ENCODE measurements around a stretch of chr2.

DNA sequence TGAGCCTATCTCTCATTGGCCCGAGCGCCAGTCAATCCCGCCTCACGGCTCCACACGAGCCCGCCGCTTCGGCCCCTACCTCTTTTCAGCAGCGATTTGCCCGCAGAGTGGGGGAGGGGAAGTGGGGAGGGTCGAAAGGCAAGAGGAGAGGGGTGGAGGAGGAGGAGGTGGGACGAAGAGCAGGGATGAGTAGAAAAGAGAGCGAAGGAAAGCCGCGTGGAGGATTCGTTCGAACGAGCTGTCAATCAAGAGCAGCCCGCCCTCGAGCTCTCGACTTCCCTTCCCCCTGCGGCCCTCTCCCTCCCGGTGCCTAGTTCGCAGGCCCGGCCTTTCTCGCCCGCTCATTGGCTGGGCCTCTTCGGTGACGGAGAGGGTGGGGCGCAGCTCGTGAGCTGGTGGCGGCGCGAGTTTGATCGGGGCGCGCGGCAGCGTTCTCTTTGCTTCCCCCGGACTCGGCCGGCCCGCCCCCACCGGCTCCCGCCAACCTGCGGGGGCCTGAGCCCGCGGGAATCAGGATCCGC is 317 bp upstream of the XPO1 start:
- RRBS = no CpG with 5 or more reads among the region's 49 CpGs

DNA sequence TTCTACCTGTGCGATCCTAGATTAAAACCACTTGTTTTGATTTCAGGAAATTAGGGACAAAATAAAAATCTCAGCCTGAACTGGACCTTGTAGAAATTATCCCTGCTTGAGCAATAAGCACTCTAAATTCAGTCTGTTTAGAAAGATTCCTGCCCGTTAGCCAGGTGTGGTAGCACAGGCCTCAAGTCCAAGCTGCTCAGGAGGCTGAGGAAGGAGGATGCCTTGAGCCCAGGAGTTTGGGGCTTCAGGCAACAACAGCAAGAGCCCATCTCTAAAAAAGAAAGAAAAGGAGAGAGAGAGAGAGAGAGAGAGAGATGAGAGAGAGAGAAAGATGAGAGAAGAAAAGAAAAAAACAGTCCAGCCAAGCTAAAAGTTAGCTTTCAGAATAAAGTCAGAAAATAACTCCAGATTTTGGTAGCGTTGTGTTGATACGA is 57.1 kb upstream of the B3GNT2 start:
- RRBS = no CpG with 5 or more reads among the region's 4 CpGs

DNA sequence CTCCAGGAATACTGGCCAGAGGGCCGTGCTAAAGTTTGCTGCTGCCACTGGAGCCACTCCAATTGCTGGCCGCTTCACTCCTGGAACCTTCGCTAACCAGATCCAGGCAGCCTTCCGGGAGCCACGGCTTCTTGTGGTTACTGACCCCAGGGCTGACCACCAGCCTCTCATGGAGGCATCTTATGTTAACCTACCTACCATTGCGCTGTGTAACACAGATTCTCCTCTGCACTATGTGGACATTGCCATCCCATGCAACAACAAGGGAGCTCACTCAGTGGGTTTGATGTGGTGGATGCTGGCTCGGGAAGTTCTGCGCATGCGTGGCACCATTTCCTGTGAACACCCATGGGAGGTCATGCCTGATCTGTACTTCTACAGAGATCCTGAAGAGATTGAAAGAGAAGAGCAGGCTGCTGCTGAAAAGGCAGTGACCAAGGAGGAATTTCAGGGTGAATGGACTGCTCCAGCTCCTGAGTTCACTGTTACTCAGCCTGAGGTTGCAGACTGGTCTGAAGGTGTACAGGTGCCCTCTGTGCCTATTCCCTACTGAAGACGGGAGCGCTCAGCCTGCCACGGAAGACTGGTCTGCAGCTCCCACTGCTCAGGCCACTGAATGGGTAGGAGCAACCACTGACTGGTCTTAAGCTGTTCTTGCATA is 49.2 kb upstream of the B3GNT2 start:
- RRBS = no CpG with 5 or more reads among the region's 12 CpGs

- RRBS = 91% methylated on average over 21 of the region's 33 CpGs
These were observed 764 bp upstream of the B3GNT2 start for GRCh38 chr2:62195119-62195582.

GRCh38 chr2:62208708-62209756 is 13.1 kb downstream of the B3GNT2 start:
- RRBS = no CpG with 5 or more reads among the region's 13 CpGs

GRCh38 chr2:62309786-62310270 is 113.9 kb downstream of the B3GNT2 start:
- RRBS = no CpG with 5 or more reads among the region's 15 CpGs

GRCh38 chr2:62485608-62486369 is 20.2 kb downstream of the TMEM17 start:
- RRBS = no CpG with 5 or more reads among the region's 5 CpGs

GRCh38 chr2:62491882-62492372 is 14.1 kb downstream of the TMEM17 start:
- RRBS = no CpG with 5 or more reads among the region's 3 CpGs

DNA sequence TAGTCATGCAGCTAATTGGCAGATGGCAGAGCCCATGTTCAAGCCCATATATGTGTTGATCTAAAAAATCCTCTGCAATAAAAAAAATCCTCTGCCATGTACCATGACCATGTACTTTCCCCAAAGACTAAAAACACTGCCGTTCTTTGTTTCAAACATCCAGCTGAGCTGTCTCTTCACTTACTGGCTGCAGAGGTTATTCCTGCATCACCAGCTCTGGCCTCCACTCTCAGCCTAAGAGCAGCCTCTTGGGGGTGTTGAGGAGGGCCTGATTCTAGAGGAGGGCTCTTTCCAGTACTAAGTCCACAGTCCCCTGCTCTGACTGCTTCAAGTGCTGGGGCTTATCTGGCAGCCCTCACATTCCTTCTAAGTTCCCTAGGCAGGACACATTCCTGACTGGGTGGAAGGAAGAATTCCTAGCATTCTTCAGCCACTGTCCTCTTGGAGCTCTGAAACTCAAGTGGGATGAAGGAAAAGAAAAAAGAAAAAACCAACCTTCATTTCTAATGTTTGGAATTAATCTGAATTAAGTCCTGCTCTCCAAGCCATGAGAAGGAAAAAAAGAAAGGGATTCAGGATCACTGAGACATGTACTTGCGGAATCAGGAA is 32.9 kb upstream of the EHBP1 start:
- RRBS = no CpG with 5 or more reads among the region's 2 CpGs

- RRBS = 1% methylated on average over 7 of the region's 20 CpGs
These were observed 509 bp downstream of the EHBP1 start for GRCh38 chr2:62706078-62706365.

GRCh38 chr2:62982181-62982811 is 68.3 kb upstream of the OTX1 start:
- RRBS = no CpG with 5 or more reads among the region's 3 CpGs

- RRBS = 96% methylated on average over 11 of the region's 51 CpGs
These were observed 8.1 kb downstream of the OTX1 start for GRCh38 chr2:63058617-63059250.

DNA sequence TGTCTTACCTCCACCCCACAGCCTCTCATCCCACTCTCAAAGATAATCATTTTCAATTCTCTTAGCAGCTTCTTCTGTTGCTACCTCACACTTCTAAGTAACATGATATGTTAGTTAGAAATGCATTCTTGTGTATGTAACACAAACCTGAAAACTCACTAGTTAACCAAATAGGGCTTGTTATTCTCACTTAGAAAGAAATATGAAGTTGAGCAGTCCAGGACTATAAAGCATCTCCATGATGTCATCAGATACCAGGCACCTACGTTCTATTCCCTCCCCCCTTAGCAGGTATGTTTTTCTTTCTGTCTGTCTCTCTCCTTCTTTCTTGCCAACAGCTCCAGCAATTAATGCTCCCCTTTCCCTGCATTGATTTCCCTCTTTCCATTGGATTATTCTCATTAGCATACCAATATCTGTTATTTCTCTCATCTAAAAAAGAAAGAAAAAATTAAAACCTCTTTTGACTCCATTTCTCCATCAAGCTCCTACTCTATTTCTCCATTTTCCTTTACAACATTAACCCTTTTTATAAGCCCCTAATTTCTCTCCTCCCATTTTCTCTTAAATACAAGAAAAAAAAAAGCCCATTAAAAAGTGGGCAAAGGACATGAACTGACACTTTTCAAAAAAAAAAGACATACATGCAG is 119.7 kb downstream of the WDPCP start:
- RRBS = no CpG with 5 or more reads among the region's 1 CpG

GRCh38 chr2:63676065-63676538 is 87.3 kb downstream of the MDH1 start:
- RRBS = no CpG with 5 or more reads among the region's 2 CpGs

GRCh38 chr2:63712680-63712986 is 123.9 kb downstream of the MDH1 start:
- RRBS = no CpG with 5 or more reads among the region's 1 CpG

GRCh38 chr2:63935370-63935878 is 83.8 kb downstream of the VPS54 start:
- RRBS = no CpG with 5 or more reads among the region's 1 CpG

DNA sequence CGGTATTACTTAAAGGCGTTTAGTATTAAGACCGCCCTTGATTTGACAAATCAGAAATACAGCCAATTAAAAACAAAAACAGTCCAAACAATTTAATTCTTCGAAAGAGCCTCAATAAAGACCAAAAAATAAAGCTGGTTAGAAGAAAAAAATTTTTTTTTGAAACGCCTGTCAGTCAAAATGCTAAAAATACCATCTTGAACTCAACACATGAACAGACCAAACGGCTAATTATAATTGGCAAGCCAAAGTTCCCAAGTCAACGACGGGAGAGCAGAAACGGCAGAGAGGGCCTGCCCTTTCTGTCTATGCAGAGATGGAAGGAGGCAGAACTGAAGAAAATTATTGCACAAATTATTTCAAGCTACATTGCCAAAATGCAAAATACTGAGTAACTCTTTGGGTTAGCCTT is 1.1 kb downstream of the VPS54 start:
- RRBS = no CpG with 5 or more reads among the region's 9 CpGs

DNA sequence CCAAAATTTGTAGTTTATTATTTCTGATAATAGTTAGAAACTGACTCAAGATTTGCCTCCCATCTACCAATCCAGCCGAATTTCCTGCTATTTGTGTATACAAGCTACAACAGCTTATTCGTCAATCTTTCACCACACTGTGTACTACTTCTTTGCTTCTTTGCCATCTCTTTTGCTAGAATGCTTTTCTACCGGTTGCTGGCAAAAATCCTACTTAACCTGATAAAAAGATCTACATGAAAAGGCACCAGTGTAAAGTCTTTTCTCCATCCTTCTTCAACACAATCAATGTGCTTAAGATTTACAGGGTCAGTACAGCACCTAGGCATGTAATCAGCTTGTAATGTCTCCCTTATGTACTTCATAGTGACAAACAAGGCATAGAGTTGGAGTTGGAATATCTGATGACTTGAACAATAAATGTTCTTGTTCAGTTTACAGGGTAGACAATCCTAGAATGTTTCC is 45.9 kb downstream of the PELI1 start:
- RRBS = no CpG with 5 or more reads among the region's 3 CpGs

GRCh38 chr2:64141376-64141996 is 2.7 kb downstream of the PELI1 start:
- RRBS = no CpG with 5 or more reads among the region's 2 CpGs

- RRBS = no CpG with 5 or more reads among the region's 1 CpG
These were observed 1.1 kb downstream of the PELI1 start for GRCh38 chr2:64143236-64143312.